ENCODE measurements around a stretch of chr10.

DNA sequence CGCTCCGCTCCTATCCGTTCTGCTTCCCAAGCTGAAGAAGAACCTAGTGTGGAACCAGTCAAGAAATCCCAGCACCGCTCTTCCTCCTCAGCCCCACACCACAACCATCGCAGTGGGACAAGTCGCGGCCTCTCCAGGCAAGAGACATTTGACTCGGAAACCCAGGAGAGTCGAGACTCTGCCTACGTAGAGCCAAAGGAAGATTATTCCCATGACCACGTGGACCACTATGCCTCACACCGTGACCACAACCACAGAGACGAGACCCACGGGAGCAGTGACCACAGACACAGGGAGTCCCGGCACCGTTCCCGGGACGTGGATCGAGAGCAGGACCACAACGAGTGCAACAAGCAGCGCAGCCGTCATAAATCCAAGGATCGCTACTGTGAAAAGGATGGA, 112.1 kb downstream of the NSUN6 start:
- PRO-cap: no peak

- PRO-cap: unidirectional peak, plus-strand start at chr10:19489085
These were observed 327.4 kb upstream of the PLXDC2 start for GRCh38 chr10:19488616-19489407.

DNA sequence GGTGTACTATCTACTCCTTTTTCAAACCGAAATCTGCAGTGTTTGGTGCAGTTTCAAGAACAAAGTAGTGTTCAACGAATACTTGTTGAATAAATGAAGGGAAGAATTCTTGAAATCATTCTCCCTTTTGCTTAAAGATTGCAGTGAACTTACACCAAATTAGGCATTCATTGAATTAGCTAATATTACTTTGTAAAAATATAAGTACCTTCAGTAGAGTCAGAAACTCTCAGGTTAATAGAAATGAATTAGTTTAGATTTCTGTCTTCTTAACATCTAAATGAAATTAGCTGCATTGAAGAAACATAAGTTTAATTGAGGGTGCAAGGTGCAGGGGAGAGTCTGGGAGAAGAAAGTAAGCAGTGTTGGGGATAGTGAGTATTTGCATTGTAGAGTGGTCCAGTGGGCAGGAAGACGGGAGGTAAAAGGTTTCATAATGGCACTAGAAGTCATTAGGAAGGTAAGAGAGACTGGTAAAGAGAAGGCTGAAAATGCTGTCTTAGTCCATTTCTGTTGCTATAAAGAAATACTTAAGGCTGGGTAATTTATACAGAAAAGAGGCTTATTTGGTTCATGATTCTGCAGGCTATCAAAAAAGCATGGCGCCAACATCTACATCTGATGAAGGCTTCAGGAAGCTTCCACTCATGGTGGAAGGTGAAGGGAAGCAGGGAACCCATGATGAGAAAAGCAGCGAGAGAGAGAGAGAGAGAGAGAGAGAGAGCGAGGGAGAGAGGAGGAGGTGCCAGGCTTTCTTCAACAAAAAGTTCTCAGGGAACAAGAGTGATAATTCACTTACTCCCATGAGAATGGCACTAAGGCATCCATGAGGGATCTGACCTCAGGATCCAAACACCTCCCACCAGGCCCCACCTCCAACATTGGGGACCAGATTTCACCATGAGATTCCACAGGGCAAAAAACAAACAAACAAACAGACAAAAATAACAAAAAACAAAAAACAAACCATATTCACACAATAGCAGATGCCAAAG, 42.4 kb downstream of the PLXDC2 start:
- PRO-cap: no peak

DNA sequence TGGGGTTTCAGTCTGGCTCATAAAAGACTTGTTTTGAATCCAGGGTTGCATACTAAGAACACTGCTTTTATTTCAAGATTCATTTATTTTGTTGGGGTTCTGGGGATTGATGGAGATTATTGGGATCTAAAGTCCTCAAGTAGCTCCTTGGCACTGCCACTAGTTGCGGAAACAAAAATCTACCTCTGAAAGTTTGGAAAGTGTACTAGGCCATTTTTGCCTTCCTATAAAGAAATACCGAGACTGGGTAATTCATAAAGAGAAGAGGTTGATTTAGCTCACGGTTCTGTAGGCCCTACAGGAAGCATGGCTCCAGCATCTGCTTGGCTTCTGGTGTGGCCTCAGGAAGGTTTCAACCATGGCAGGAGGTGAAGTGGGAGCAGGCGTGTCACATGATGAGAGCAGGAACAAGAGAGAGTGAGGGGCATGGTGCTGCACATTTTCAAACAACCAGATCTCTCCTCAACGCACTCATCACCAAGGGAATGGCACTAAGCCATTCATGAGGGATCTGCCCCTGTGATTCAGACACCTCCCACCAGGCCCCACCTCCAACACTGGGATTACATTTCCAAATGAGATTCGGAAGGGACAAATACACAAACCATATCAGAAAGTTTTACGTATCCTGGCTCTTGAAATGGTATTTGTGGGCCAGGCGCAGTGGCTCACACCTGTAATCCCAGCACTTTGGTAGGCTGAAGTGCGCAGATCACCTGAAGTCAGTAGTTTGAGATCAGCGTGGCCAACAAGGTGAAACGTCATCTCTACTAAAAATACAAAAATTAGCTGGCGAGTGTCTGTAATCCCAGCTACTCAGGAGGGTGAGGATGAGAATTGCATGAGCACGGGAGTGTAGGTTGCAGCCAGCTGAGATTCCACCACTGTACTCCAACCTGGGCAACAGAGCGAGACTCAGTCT, 189.3 kb downstream of the PLXDC2 start:
- PRO-cap: no peak

- PRO-cap: no peak
These were observed 293.7 kb downstream of the PLXDC2 start for GRCh38 chr10:20109856-20110345.

DNA sequence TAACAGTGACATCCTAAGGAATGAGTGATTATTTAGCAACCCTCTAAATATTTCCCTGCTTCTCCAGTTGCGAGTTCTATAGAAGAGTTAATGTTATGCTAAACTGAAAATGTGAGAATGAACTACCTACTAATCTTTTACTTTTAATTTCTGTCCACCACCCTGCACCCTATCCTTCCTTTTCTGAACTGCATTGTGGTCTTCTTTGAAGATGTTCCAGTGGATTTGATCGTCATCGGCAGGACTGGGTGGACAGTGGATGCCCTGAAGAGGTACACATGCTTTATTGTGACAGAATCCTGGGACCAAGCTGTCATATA, 395.2 kb downstream of the PLXDC2 start:
- PRO-cap: no peak

- PRO-cap: no peak
These were observed 5.8 kb downstream of the NEBL start for GRCh38 chr10:20891406-20891655.

DNA sequence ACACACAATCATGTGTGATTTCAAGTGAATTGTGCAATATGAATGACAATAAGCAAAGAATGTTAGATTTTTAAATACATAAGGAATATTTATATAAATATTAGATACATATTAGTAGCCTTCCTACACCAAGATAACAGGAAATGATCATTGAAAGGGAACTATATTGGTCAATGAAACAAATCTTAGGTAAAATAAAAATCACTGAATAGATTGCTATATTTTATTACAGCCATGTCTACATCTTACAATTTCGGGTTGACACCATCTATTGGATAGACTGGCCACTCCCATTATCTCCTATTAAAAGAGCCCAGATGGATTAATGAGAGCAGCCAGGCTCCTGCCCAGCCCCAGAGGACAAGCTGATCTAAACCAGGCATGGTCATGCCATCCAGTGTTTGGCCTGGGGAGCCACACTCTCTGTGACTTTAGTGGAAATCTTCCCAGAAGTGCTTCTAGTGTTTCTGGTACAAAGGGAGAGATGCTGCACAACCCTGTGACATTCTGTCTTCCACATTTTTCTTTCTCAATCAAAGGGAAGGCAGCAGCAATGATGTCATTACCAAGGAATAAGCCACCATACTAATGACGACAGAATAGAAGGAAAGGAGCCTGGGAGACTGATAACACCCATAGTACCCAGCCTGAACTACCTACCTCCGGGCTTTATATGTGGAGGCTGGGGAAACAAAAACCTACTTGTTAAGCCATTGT, 5.1 kb downstream of the NEBL start:
- PRO-cap: no peak

DNA sequence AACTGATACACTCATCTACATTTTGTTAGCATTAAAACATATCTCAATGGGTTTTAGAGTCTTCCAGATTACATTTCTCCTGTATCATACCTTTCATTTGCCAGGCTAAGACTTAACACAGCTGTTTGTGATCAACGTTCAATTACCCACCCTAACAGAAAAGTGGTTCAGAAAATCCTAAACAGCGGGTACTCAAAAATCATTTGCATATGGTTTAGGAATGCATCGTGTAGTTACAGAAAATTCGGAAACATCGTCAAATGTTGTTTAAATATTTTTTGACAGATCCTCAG, 84.8 kb upstream of the NEBL start:
- PRO-cap: no peak

GRCh38 chr10:21315286-21315911, 210.1 kb downstream of the SKIDA1 start:
- PRO-cap: no peak

DNA sequence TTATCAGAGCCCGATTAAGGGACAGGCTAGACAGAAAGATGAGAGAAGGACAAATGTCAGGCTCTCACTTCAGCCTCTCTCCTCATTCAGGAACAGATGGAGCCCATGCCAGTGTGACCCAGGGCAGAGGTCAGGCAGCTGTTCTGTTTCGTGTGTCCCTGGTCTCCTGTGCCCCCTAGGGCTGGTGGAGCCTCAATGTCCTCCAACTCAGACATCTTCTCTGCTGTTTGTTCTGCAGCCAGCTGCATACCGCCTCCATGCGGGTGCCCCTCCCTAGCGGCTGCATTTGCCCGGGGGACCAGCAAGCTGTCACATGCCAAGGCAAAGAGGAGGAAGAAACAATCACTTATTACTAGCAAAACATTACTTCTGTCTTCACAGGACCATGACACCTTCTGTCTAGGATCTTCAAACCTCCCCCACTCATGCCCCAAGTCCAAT, 189.1 kb downstream of the SKIDA1 start:
- PRO-cap: no peak

GRCh38 chr10:21350467-21350842, 175.0 kb downstream of the SKIDA1 start:
- PRO-cap: no peak

DNA sequence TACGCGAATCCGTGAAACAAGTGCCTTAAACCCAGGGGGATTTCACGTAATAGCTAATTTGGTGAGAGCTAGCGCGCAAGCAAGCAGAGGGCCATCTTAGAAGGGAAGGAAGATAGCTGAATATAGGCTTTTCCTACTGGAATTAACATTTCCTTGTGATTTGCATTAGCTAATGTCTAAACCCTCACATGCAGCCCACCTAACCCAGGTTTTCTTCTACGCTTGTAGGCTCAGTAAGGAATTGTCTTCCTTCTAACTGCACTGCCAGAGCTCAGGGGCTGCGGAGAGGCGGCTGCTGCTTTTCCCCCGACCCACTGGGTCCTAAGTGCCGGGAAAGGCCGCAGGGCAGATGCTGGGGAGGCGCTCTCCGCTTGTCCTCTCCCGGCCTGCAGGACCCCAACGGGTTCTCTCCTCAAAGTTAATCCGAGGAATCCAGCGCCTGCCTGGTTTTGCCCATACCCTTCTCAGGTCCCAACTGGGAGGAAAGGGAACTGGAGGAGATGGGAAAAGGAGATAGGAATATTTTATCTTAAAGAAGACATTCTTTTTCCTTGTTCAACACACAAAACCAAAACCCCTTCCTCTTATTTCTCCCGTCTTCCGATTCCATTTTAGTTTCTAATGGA, 17.5 kb downstream of the SKIDA1 start:
- PRO-cap: no peak

DNA sequence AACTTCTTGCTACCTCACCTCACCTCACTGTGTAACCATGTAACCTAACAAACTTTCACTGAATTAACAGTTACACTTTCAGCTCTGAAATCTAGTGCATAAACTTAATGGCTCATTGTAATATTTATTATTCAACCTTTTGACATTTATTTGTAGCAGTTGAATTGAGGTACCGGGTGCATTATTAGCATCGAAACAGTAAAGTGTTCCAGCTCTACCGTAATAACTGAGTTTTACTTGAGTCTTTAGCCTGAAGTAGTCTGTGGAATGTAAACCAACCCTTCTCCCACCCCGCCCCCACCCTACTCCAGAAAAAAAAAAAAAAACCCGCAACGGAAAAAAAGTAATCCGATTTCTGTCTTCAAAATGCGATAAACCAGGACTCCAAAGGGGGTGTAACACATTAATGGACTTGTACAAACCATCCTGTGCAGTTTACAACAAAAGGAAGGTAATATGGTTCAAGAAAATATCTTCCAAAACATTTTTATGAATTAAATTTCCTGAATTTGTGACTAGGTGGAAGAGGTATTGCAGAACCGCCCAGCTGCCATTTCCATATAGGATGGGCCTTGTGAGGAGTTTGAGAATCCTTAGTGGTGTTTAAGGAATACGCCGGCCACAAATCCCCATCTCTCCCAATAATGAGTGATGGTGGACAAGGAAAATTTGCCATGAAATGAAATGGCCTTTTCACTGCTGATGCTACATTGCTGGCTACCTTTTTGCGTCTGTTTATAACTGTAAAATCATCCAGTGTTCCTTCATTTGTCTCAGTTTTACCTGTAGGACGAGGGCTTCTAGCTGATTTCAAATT, 10.7 kb downstream of the SKIDA1 start:
- PRO-cap: no peak

GRCh38 chr10:21534571-21535327, 717 bp downstream of the MLLT10 start:
- PRO-cap: no peak

DNA sequence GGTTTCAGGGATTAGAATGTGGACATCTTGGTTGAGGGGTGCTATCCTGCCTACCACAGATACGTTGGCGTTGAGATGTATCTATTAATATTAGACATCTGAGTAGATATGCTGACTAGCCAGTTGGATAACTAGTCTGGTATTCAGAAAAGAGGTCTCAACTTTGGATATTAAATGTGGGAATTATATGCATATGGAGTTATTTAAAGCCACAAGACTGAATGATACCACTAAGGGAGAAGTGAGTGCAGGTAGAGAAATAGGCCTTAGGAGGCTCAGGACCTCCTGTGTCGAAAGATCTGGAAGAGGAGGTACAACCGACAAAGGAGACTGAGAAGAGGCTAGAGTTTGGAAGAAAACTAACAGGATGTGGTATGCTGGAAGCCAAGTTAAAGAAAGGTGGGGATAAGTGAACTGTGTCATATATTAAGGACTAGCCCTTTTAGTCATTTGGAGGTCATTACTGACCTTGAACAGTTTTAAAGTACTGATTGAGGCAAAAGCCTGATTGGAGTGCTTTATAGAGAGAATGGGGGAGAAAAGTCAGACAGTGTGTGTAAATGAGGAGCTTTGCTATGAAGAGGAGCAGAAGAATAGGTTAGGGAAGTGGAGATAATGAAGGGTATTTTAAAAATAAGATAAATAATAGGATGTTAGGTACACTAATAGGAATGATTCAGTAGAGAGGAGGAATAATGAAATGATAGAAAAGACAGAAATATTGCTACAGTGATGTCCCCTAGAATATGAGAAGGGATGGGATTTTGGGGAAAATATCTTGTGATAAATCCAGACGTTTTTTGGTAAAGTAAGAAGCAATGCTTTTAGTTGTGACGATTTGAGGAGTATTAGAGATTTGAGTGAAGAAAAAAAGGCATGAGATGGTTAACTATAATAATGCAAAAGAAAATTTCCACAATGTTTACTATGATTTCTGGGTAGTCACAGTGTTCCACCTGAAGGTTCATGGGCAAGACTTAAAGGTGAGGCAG, 119.9 kb downstream of the MLLT10 start:
- PRO-cap: no peak

DNA sequence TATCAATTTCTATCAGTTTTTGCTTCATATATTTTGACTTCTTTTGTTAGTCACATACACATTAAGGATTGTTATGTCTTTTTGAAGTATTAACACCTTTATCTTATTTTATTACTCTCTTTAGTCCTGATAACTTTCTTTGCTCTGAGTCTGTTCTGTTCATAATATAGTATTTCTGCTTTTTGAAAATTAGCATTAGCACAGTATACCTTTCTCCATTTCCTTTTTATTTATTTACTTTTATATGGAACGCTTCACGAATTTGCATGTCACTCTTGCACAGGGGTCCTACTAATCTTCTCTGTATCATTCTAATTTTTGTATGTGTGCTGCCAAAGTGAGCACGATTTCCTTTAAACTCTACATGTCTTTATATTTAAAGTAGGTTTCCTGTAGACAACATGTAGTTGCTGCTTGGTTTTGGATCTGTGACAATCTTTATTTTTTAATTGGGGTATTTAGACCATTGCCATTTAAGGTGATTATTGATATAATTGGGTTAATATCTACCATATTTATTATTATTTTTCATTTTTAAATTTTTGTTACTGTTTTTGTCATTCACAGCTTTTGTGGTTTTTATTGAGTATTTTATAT, 127.5 kb downstream of the MLLT10 start:
- PRO-cap: no peak

DNA sequence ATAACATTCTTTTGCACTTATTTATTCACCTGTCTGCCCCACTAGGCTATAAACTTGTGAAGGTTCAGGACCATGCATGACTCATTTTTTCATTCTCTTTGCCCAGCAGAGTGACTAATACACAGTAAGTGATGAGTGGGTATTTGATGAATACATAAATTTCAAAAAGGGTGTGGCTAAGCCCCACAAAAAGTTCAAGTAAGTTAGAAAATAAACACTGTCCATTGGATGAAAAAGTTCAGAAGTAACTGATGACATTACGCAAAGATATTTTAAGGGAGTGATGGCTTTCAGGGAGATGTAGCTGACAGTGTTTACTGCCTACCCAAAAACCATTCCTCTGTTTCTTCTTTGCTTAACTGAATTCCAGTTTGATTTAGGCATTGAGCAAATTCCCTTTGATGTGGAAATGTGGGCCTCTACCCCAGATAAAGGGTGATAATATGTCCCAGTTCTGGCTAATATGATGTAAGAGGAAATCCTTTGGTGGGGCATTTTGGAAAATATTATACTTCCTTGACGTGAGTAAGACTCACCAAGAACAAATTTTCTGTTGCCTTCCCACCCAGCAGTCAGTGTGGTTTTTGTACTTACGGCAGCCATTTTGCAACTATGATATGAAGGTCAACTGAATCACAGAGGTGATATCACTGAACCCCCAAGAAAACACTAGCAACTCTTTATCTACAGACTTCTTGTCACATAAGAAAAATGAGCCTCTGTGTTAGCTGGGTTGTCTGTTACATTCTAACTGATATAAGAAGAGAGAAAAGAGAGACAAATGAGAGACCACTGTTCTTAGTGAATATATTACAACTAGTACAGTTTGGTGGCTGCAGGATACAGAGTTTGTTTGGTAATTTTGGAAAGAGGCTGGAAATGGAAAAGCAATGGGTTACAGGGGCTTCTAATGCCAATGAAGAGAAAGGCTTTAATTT, 29.1 kb upstream of the EBLN1 start:
- PRO-cap: no peak

- PRO-cap: bidirectional peak, plus-strand start at chr10:22252420, minus-strand start at chr10:22252353; unidirectional peak, minus-strand start at chr10:22253092
These were observed 34.7 kb upstream of the EBLN1 start for GRCh38 chr10:22252298-22253229.

GRCh38 chr10:22316843-22317319, 693 bp downstream of the COMMD3 start:
- PRO-cap: no peak